Thyroid gland (tissue), 7 donors: ENCODE results near the genes ZNF711, NOX1, TIMM8A, TMSB15A and ARMCX5.

DNA sequence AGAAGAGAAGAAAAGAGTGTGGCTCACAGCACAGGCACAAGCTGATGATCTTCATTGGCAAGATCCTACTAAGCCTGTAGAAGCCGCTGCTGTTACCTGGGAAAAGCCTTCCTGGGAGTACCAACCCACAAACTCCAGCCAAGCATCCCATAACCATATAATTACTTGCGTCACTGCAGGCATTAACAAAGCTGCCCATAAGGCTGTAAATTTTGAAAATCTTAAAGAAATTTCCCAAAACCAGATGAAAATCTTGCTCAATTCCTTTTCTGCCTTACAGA, 237.8 kb upstream of the HDX start:
- PRO-cap, 2 experiments, result no peak in any of the 2 experiments
- RAMPAGE, long total RNA, 5 experiments, result no peak in any of the 5 experiments

- PRO-cap, 2 experiments, result peak in 1 of 2 experiments; most common minus-strand start chrX:85004436 (in 1)
- RAMPAGE, long total RNA, 5 experiments, result no peak in any of the 5 experiments
These were observed 581 bp downstream of the APOOL start for GRCh38 chrX:85004318-85004597.

GRCh38 chrX:85243675-85244358, at the start of gene ZNF711:
ZNF711 (plus strand) TSS chrX:85243991.
- PRO-cap, 2 experiments, result peak in 2 of 2 experiments; most common plus-strand start chrX:85243991 (in 2); most common minus-strand start chrX:85243793 (in 1)
- RAMPAGE, long total RNA, 5 experiments, result start-site peak on the minus strand in 2 of 5 experiments, at chrX:85243748-85243938 at its widest, 7 to 10 reads per replicate

- PRO-cap, 2 experiments, result no peak in any of the 2 experiments
- RAMPAGE, long total RNA, 5 experiments, result no peak in any of the 5 experiments
These were observed 45.3 kb downstream of the CHM start for GRCh38 chrX:86001982-86002584.

DNA sequence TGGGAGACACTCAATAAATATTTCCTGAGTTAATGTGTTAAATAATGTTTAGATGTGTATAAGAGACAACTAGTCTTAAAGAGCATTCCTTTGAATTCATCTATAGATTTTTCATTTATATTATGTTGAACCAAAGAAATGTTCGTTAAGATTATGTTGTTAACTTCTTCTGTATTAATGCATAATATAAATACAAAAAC, 349.7 kb downstream of the TGIF2LX start:
- PRO-cap, 2 experiments, result no peak in any of the 2 experiments
- RAMPAGE, long total RNA, 5 experiments, result no peak in any of the 5 experiments

DNA sequence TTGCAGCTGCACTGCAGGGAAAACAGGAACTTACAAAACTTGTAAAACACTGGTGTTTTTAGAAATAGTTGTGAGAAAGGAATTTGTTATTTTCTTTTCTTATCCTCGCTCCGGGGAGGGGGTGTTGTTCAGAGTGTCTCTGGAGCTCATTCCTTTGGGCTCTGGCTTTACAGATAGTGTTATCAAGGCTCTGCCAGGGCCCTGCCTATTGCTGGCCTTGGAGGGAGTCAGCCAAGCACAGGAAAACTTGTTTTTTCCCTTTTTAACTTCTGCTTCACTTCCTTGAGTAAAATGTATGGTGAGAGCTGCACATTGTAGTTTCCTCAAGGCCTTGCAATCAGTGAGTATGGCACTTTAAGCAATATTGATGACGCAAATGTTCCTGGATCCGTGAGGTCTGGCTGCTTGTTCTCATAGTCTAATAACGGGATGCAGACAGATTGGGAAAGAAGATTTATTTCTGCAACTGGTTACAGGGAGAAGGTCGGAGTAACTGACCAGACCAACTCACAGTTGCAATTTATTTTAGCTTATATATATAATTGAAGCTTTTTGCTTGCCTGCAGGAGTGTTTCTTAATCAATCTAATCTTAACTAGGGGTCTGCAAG, 536.7 kb downstream of the TGIF2LX start:
- PRO-cap, 2 experiments, result no peak in any of the 2 experiments
- RAMPAGE, long total RNA, 5 experiments, result no peak in any of the 5 experiments

- PRO-cap, 2 experiments, result no peak in any of the 2 experiments
- RAMPAGE, long total RNA, 5 experiments, result no peak in any of the 5 experiments
These were observed 531.0 kb downstream of the FAM133A start for GRCh38 chrX:94205067-94205353.

DNA sequence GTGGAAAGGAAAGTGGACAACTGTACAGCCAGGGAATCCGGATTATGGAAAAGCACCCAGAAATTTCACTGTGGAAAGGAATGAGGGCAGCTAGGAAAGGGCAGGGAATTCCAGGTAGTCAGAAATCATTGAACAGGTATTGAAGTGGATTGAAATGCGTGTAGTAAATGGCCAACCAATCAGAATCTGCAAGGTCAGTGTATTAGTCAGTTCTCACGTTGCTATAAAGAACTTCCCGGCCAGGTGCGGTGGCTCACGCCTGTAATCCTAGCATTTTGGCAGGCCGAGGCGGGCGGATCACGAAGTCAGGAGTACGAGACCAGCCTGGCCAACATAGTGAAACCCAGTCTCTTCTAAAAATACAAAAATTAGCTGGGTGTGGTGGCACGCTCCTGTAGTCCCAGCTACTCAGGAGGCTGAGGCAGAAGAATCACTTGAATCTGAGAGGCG, 219.5 kb upstream of the DIAPH2 start:
- PRO-cap, 2 experiments, result no peak in any of the 2 experiments
- RAMPAGE, long total RNA, 5 experiments, result no peak in any of the 5 experiments

DNA sequence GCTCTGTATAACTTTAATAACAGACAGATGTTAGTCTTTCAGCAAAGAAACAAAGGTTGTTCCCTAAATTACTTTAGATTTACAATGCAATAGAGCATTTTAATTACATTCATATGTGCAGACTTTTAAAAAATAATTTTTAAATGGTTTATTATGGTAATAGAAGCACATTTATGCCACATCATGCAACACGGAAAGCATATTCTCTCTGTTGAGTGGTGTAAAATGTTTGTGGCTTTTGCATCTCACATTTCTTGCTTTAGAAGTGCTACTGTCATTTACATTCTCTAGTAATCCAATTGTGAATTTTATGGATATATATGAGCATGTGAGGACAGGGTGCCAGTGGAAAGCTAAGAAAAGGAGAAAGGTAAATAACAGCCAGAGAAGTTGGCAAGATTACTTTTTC, 305.0 kb downstream of the RPA4 start:
- PRO-cap, 2 experiments, result no peak in any of the 2 experiments
- RAMPAGE, long total RNA, 5 experiments, result no peak in any of the 5 experiments

DNA sequence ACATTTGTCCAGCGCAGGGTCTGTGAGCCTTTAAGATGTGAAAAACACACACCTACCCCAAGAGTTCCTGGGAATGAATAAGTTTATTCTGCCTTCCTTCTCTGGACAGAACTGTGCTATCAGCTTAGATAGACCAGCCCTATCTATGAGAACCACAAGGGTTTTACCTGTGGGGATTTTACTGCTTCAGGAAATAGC, at the start of gene NOX1:
TSS of gene NOX1 (minus strand) at position 138 of the 198 bp plus-strand sequence.
- PRO-cap, 2 experiments, result no peak in any of the 2 experiments
- RAMPAGE, long total RNA, 5 experiments, result no peak in any of the 5 experiments

DNA sequence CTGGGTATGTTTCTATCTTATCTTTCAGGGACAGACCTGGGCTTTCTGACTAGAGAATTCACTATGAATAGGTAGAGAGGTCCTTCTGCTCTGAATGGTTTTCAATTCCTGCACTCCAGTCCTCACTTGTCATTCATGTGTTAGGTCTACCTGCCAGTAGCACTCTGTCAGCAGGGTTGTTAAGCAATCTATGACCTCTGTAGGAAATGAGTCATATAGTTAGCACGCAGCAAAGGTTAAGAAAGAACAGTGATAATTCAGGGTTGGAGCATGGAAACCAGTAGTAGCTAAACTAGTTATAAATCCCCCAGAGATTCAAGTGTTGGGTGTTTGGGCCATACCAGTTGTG, 24.9 kb downstream of the ARL13A start:
- PRO-cap, 2 experiments, result no peak in any of the 2 experiments
- RAMPAGE, long total RNA, 5 experiments, result no peak in any of the 5 experiments

DNA sequence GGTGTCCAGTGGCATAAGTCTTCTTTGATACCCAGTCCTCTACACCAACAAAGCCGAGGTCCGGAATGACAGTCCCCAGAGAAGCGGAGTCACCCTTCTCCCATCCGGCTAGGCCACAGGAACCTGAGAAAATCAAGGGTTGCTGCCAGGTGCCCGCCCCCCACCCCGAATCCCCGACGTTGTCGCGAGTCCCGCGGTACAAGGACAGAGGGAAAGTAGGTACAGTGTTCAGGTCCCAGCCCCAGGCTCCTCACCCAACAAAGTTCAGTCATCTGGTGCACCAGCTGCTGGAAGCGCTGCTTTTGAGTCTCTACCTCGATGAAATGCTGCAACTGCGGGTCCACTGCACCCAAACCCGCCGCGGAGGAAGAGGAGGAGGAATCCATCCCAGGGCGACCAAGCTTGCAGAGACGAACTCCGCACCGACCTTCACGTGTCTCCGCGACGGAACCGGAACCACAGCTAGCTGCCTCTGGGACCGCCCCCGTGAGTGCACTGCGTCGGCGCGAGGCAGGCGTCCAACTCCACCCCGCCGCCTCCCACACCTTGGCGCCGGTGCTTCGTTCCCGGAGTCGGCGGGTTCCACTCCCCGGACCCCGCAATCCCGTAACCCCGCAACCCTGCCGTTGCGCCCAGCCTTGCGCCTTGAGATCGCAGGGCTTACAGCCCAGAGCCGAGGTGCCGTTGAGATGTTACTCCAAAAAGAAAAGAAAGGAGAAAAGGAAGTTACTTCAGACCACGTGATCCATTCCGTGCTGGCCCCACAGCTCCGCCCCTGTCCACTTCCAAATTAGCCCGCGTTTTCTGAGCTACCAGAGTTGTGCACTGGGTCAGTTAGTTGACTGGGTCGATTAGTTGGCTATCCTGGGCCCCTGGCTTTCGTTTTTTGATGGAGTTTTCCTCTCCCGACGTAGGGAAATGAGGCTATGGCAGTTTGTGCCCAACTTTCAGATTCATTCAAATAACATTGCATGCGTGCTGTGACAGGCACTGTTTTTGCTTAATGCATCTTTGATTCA, at the start of gene TIMM8A:
TSS of gene TIMM8A (minus strand) at position 464 of the 1,019 bp plus-strand sequence.
- PRO-cap, 2 experiments, result peak in 2 of 2 experiments; most common plus-strand start position 495 of the sequence (in 1); most common minus-strand start position 440 of the sequence (in 2)
- RAMPAGE, long total RNA, 5 experiments, result start-site peak on the minus strand in 4 of 5 experiments, centred at positions 433 to 714 of the sequence, 7 to 78 reads per replicate

DNA sequence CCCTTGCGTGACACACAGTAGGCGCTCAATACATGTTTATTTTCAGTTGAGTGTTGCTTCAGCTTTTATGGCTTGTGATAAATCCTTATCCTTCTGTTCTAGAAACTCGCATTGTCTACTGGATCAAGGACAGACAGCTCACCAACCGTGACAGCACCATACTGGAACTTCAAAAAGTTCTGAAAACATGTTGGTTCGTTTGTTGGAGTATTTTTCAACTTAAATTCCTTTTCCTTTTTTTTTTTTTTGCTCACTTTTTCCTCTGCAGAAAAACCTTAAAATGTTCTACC, 10.7 kb downstream of the HNRNPH2 start:
- PRO-cap, 2 experiments, result no peak in any of the 2 experiments
- RAMPAGE, long total RNA, 5 experiments, result no peak in any of the 5 experiments

DNA sequence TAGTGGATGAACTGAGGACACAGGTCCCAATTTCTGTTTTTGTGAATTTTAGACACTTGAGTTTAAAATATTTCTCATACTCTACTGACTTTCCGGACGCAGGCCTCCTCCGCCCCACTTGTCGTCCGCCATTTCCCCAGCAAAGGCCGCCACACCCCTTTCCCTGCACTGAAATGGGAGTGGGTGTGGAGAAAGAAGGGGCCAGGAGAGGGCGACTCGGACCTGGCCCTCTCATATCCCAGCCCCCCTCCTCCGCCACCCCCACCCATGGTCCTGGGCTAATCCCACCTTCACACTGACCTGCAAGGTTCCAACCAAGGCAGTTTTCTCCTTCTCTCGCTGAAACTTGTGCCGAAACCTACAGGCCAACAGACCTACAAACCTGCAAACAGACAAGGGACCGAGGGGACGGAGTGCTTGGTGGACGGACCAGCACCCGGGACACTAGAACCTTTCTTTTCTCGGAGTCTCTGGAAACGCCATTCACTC, 553 bp downstream of the ARMCX6 start:
- PRO-cap, 2 experiments, result peak in 2 of 2 experiments; most common plus-strand start position 264 of the sequence (in 1); most common minus-strand start position 148 of the sequence (in 2)
- RAMPAGE, long total RNA, 5 experiments, result no peak in any of the 5 experiments

GRCh38 chrX:101638228-101638711, 15.3 kb downstream of the ARMCX3 start:
- PRO-cap, 2 experiments, result no peak in any of the 2 experiments
- RAMPAGE, long total RNA, 5 experiments, result no peak in any of the 5 experiments

DNA sequence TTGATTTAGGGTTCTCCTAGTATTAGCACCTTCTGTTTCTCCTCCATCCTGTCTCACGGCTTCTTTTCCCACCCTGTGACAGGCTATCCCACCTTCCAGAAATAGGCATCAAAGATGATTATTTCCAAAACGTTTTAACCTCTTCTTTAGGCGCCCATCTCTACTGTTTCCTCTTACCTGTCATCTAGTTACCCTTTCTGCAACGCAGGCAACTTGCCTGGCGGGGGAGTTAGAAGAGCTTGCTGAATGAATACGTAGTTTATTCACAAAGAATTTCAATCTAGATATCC, 960 bp downstream of the BEX5 start:
- PRO-cap, 2 experiments, result no peak in any of the 2 experiments
- RAMPAGE, long total RNA, 5 experiments, result no peak in any of the 5 experiments

GRCh38 chrX:102516210-102517156, at the start of gene TMSB15A:
TMSB15A (minus strand) TSS chrX:102516739.
- PRO-cap, 2 experiments, result peak in 2 of 2 experiments; most common plus-strand start chrX:102516896 (in 2); most common minus-strand start chrX:102516733 (in 1)
- RAMPAGE, long total RNA, 5 experiments, result start-site peak on the minus strand in 2 of 5 experiments, at chrX:102516728-102516746 at its widest, 13 to 28 reads per replicate

DNA sequence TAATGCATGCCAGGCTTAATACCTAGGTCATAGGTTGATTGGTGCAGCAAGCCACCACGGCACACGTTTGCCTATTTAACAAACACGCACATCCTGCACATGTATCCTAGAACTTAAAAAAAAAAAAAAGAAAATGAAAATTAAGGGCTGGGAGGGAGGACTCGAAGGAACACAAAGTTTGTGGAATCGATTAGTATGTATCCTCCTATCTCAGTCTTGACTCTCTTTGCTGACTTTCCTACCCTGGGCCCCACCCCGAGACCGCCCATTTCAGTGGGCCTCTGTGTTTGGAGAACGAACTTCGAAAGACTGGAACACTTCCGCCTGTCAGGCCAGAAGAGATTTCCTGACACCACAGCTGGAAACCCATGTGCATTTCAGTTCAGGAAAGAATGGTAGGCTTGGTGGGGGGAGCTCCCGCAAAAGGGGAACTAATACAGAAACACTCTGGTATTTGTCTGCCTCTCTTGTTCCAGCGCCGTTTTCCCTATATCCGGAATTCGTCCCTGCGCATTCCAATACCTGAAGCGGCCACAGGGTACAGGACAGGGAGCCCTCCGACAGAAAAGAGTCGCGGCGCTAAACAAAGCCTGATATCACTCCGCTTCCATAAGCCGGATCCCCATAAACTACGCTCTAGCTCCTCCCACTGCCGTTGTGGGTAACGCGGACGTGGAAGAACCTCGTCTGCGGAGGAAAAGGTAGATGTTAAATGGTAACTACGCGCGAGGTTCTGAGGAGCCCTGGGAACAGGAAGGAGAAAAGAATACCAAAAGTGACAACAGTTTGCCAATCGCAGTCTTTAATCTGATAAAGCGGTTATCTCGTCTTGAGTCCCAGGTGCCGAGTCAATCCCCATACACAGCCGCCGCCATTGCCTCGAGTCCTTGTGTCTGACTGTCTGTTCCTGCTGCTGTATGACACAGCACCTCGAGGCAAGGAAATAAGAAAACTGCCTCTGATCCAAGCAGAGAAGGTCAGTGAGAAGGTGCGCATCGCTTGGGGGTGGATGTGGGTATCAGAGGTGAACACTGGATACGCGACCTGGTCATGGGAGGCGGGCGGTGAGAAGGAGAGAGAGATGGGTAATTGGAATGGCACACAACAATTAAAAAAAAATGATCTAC, at the start of gene ARMCX5:
TSS of gene ARMCX5 (plus strand) at position 644 of the 1,127 bp plus-strand sequence.
- PRO-cap, 2 experiments, result peak in 2 of 2 experiments; most common plus-strand start position 655 of the sequence (in 2); most common minus-strand start position 311 of the sequence (in 1)
- RAMPAGE, long total RNA, 5 experiments, result start-site peak on the plus strand in 4 of 5 experiments, centred at positions 657 to 672 of the sequence, 35 to 473 reads per replicate

GRCh38 chrX:102599999-102600593, 781 bp downstream of the ARMCX5 start:
- PRO-cap, 2 experiments, result peak in 1 of 2 experiments; most common minus-strand start chrX:102600135 (in 1)
- RAMPAGE, long total RNA, 5 experiments, result no peak in any of the 5 experiments

DNA sequence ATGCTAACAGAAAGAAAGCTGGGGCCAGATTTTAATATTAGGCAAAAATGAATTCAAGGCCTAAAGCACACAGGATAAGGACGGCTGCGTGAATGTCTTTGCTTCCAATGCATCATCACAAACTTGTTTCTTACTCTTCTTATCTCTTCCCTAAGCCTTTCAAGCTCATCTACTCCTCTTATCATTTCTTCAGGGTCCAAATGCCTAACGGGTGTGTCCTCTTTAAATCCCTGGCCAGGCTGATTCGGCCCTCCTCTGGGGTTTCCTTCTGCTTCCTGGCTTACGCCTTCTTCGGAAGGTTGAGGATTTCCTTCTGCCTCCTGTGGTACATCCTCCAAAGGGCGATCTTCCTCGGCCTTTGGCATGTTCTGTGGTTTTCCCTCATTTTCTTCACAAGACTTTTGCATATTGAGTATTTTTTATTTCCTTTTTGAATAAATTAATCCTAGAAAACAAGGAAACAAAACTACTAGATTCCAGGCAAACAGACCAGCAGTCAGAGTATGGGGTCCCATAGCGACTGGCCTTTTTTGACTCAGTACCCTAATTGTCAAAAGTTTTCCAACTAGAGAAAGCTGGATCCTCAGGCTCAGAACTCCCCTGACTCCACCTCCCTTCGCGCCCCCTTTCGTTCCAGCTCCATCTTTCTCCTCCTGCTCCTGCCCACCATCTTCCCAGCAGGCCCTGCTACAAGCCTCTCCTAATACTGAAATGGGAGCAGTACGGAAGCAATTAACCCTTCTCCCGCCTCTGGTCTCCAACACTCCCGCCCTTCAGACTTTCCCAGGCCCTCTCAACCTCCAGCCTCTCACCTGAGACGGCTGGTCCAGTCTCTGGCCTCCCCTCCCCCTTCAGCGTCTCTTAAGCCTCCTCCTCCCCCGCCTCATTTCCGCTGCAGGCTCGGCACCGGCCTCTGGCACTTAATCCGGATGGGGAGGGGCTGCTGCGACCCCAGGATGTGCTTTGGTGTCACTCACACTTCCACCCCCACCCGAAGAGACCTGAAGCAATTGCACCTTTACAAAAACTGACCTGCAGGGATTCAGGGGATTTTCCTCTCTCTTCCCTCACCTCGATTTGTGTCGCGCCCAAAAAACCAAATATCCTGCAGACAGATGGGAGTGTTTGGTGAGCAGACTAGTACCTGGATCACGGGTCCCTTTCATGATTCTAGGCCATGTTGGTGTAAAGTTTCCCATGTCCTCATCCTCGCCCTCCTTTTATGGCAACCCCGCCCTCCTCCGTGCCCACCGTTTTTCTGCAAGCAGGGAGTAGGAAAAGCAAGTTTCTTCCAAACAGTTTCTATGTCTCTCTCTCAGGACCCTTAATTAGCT, 915 bp downstream of the TCEAL8 start:
- PRO-cap, 2 experiments, result peak in 1 of 2 experiments; most common plus-strand start position 923 of the sequence (in 1); most common minus-strand start position 835 of the sequence (in 1)
- RAMPAGE, long total RNA, 5 experiments, result no peak in any of the 5 experiments